Vein endothelial cell (primary cell): ENCODE data around the gene PEDS1.

DNA sequence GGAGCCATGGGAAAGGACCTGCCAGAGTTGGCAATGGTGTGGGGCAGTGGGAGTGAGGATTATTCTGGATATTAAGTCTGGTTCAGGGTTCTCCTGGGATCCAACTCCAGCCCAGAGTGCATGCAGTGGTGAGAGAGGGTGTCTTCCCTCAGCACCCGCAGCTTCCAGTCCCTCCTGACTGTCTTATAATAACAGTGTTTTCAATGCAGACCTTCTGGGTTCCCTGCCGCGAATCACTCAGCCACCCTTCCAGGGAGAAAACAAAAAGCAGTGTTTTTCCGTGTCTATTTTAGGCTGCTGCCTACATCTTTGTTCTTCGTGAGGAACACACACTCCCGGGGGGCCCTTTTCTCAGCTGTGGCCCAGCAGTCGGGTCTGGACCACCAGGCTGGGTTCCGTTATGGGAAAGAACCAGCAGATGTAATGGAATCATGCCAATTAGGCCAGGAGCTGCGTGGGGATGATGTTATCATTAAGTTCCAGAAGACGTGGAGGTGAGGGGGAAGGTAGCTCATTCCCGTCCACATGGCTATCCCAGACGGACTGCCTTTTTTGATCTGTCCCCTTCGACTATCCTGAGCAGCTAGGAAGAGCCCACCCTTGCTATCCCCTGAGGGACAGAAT, 54.8 kb downstream of the KCNB1 start:
- CAGE, long polyA plus RNA = no peak

- CAGE, long polyA plus RNA = no peak
These were observed 16.2 kb downstream of the KCNB1 start for GRCh38 chr20:49466228-49466623.

- CAGE, long polyA plus RNA = no peak
These were observed 23.2 kb upstream of the PTGIS start for GRCh38 chr20:49591054-49591601.

- CAGE, long polyA plus RNA = no peak
These were observed 12.3 kb downstream of the B4GALT5 start for GRCh38 chr20:49701277-49701791.

DNA sequence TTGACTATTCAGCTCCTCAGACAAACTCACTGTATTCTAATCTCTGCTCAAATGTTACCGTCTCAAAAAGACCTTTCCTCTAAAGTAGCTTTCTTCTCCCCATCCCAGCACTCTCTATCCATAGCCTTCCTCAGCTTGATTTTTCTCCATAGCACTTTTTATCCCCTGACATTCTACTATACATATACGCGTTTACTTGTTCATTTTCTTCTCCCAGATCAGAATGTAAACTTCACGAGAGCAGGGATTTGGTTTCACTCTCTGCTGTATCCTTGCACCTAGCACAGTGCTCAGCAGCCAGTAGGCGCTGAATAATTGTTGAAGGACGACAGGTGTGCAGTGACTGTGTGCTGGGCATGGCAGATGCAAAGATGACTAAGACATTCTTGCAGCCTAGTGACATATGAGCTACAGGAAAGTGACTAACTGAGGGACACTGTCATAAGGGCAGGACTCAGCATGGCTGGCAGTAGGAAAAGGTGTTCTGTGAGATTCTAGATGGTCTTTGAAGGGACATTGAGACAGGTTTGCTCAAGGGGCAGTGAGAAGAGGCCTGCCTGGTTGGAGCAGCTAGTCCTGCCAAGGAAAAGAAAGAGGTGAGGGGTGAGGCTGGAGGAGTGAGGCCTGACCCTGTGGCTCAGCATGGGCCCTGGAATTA, 4.0 kb upstream of the B4GALT5 start:
- CAGE, long polyA plus RNA = no peak

DNA sequence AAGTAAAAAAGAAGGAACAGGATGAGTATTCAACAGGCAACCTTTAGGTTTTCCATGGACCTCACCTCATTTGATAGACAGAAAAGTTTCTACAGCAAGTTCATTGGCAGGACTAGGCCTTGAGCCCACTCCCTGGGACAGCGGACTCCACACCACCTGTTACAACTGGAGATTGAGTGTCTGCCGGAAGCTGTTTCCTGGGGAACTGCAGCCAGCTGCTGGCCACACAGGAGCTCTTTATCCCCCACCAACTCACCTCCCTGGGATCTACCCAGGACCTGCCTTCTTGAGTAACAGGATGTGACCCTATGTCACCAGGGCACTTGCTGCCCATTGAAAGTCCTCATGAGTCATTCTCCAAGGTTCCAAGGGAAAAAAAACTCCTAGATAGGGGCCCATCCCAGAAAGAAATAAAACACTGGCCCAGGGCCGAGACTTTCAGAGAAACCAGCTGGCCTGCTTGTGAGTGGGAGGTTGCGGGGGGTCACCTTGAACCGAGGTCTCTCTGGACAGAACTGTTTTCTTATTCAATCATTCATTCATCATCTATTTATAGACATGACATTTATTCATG, 37.4 kb upstream of the SLC9A8 start:
- CAGE, long polyA plus RNA = no peak

GRCh38 chr20:49794840-49795412, 17.7 kb upstream of the SLC9A8 start:
- CAGE, long polyA plus RNA = no peak

DNA sequence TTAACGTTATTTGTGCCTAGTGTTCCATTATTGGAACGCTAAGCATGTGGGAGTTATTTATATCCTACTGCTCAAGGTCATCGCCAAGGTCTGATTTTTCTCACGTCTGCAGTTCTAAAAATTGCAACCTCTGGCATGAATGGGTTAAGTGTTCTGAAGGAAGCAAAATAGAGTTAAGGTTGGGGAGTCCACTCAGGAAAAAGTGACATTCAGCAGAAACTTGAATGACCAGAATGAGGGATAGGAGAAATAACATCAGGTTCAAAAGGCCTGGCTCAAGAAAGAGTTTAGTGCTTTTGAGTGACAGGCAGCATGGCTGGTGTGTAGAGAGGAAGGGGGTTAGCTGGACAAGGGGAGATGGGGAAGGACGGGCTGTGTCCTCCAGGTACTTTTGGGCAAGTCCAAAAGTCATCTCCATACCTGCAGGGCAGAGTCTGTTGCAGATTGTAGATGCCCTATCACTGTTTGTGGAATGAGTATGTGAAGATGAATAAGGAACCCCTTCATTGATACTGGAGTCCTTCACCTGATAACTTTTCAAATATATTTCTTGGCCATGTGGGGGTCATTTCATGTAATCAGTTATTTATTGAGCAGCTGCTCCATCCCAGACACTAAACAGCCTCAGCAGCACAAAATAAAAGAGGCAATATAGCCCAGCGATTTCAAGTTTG, 1.0 kb downstream of the SLC9A8 start:
- CAGE, long polyA plus RNA = no peak

GRCh38 chr20:49821929-49822352, 9.3 kb downstream of the SLC9A8 start:
- CAGE, long polyA plus RNA = no peak

DNA sequence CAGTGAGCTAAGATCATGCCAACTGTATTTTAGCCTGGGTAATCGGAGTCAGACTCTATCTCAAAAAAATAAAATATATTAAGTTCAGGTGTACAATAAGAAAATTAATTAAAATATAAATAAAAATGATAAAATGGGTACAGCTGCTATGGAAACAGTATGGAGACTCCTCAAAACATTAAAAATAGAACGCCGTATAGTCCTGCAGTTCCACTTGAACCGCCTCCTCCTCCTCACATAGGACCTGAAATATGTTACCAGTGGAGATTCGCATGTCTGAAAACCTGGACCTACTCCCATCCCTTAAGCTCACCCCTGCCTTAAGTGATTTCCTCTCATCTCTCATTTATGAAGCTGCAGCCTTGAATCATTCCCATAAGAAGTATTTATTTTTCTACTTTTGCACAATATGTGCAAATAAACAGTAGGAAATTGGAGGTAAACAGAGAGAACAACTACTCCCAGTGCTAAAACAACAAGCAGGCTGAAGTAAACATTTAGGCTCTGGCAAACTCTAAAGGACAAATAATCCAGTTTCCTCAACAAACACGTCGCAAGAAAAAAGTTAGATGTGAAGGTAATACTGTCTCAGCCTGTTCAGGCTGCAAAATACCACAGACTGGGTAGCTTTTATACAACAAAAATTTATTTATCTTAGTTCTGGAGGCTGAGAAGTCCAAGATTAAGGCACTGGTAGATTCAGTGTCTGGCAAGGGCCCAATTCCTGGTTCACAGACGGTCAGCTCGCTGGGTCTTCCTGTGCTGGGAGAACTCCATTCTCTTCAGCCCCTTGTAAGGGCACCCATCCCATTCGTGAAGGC, 15.8 kb downstream of the SPATA2 start:
- CAGE, long polyA plus RNA = no peak

GRCh38 chr20:49907514-49908073, 7.7 kb downstream of the SPATA2 start:
- CAGE, long polyA plus RNA = no peak

DNA sequence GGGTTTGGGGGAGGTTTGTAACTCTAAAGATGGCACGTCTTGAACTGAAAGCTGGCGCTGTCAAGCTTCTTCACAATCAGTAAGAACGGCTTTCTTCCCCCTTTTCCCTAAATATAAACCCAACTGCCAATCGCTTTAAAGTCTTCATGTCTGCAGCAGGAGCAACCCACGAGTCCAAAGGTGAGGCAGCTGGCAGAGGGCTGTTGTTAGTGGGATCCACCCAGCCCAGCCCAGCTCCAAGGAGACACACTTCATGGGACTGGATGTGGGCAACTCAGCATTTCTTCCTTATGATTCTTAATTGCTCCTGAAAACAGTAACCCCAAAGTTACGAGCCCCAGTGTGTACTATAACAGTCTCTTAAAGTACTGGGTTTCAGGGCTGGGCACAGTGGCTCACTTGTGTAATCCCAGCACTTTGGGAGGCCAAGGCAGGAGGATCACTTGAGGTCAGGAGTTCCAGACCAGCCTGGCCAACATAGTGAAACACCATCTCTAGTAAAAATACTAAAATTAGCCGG, 8.2 kb upstream of the SPATA2 start:
- CAGE, long polyA plus RNA = no peak

GRCh38 chr20:49952202-49953075, 16.2 kb downstream of the RNF114 start:
- CAGE, long polyA plus RNA = no peak

DNA sequence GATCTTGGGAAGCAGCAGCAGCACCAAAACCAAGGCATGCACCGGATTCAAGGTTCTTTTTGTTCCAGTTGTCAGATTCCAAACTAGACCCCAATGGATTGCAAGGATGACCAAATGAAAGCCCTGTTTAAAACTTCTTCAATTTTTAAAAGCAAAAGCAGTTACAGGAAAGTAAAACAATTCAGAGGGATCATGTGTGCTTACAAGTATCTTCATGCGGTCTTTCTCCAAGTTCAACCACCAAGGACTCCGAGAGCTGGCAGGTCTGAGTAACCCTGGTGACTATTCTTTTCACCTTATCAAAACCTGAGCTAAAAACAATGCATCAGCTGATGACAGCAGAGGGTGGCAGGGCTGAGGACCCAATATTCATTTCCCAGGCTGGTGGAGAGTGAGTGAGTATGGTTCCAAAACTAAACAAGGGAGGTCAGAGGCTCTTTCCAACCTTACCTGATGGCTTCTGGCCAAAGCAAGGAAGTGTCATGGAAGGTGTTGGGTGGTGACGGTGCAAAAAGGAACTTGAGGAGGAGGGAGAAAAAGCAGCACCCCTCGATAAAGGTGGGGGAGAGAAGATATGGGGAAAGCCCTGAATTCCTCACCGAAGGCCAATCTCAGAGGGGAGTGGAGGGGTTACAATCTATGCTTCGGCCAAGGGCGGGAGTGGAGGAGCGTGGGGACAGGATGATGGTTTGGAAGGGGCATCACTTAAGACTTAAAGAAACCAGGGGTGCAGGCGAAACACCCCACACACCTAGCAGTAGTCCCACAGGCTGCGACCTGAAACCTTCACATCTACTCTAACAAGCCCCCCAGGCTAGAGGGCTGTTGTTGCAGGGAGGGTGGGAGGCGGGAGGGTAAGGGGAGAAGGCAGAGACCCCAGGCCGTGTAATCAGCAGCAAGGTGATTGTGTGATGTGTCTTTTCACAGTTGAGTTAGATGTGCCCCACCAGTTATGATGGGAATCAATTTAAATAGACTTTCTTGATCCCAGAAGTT, 31.1 kb downstream of the UBE2V1 start:
- CAGE, long polyA plus RNA = no peak

DNA sequence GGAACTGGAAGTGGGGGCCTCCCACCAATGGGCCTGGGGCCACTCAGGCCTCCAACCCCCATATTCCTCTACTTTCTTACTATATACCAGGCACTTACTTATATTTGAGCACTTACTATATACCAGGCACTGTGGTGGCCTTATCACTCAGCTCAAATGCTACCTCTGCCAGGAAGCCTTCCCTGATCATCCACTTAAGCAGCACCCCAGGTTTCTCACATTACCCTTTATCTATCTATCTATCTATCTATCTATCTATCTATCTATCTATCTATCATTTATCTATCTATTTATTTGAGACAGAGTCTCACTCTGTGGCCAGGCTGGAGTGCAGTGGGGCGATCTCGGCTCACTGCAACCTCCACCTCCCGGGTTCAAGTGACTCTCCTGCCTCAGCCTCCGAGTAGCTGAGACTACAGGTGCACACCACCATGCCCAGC, 12.4 kb upstream of the UBE2V1 start:
- CAGE, long polyA plus RNA = no peak

DNA sequence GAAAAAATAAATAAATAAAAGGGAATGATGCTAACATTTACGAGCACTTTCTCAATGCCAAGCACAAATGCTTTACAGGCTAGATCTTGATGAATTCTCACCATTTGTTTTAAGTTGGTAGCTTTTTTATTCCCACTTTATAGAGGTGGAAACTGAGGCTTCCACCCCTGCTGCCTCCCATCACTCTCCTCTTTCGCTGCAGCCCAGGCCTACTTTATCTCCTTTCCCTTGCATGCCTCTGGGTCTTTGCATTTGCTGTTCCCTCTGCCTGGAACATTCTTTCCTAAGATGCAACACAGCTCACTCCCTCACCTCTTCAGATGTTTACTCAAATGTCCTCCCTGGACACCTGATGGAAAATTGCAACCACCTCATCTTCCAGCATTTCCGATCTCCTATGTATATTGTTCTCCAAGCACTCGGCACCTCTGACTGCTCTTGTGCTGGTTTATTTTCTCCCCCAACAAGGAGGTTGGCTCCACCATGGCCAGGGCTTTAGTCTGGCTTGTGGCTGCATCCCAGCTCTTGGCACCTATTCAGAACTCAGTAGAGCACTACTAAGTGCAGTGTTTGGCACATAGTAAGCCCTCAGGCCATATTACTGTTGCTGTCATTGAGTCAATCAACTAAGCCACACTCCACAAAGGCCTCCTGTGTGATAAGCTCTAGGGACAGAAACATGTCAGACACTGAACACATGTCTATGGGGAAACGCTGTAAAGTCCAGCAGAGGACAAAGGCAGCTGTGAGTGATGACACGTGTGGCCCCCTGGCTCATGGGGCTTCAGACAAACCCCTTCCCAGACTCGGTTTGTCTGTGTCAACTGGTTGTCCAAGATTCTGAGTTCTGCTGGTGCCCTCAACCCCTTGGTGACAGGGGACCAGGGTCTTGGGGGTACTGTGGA, 19.5 kb upstream of the UBE2V1 start:
- CAGE, long polyA plus RNA = no peak

- CAGE, long polyA plus RNA = start-site peak on the minus strand at chr20:50153657-50153727, 3,575 and 2,002 reads in 2 replicates
These were observed at the start of gene PEDS1 for GRCh38 chr20:50153500-50154192. Gene PEDS1, minus strand, starts transcription at chr20:50153723.

GRCh38 chr20:50154193-50154864, 806 bp upstream of the PEDS1 start:
- CAGE, long polyA plus RNA = no peak

- CAGE, long polyA plus RNA = no peak
These were observed 3.7 kb upstream of the CEBPB start for GRCh38 chr20:50186832-50187367.

GRCh38 chr20:50245342-50246043, 54.9 kb downstream of the CEBPB start:
- CAGE, long polyA plus RNA = no peak